ENCODE data around the gene HSP90AA1.

GRCh38 chr14:101887417-101887912 is 76.9 kb upstream of the DYNC1H1 start:
- PRO-cap: no peak
- RAMPAGE, long total RNA, 3 experiments: no peak in any of the 3 experiments

- PRO-cap: no peak
- RAMPAGE, long total RNA, 3 experiments: no peak in any of the 3 experiments
These were observed 39.1 kb upstream of the DYNC1H1 start for GRCh38 chr14:101925224-101925654.

DNA sequence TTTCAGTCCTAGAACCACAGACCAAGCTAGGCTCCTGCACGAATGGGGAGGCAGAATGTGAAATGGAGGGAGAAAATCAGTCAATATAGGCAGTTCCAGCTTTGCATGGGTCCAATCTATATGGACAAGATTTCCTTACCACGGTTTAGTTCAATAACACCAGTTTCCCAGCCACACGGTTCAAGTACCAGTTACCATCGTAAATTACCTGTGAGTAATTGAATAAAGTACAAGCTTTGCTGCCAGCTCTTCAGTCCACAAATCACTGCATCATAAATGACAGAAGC is 6.1 kb upstream of the DYNC1H1 start:
- PRO-cap: no peak
- RAMPAGE, long total RNA, 3 experiments: no peak in any of the 3 experiments

DNA sequence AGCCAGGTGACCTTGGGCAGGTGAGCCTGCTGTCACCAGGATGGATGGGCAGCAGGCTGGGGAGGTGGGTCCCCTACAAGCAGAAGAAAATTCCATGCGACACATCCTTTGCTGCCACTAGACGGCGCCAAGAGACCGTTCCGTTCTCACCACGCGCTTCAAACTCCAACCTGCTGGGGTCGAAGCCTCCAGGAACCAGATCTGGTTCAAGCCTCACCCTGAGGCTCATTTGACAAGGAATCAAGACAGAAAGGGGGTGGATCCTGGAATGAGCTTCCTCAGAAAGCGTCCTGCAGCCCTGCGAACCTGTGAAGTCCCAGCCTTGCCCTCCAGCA is 3.3 kb upstream of the DYNC1H1 start:
- PRO-cap: no peak
- RAMPAGE, long total RNA, 3 experiments: no peak in any of the 3 experiments

DNA sequence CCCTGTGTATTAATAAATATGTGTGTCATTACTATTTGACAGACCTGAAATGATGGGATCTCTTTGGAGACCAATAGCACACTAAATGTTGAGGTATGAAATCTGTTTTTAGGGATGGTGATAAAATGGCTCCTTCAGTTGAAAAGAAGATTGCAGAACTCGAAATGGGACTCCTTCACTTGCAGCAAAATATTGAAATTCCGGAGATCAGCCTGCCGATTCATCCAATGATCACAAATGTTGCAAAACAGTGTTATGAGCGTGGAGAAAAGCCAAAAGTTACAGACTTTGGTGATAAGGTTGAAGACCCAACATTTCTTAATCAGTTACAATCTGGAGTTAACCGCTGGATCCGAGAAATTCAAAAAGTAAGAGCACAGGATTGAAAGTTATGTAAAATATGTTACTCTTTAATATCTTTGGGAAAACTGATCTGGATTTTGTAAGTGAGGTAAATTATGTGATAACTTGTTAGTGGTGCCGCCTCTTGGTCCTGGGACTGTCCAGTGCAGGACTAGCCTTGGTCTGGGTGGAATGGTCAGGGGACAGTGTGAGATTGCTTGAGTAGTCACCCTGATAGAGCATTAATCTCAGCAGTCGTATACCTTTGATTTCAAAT is 15.3 kb downstream of the DYNC1H1 start:
- PRO-cap: no peak
- RAMPAGE, long total RNA, 3 experiments: no peak in any of the 3 experiments

- PRO-cap: no peak
- RAMPAGE, long total RNA, 3 experiments: no peak in any of the 3 experiments
These were observed 29.7 kb downstream of the DYNC1H1 start for GRCh38 chr14:101994057-101994552.

DNA sequence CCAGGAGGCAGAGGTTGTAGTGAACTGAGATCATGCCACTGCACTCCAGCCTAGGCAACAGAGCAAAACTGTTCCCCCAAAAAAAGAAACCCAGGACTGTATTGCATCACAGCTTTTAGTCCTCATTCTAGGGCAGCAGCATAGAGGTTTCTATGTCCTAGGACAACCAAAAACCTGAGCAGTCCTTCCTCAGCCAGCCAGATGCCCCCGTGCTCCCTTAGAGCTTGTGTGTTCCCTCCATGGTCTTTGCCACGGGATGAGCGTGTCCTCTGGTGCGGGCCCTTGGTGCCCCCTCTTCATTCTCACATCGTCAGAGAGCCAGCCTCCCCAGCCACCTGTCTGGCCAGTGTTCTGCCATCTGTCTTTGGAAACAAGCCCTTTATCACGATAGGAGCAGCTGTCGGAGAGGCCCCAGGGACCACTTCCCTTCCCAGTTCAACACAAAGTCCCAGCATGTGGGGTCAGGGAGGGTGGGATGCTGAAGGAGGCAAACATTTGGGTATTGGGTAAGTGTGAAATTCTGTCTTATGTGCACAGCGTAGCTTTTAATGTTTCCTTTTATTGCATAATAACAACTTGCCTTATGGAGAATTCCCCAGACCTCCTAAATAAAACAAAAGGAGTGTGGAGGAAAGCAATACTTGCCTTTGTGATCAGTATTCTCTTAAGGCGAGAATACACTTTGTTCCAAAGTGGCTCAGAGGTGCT is 44.5 kb downstream of the DYNC1H1 start:
- PRO-cap: no peak
- RAMPAGE, long total RNA, 3 experiments: no peak in any of the 3 experiments

DNA sequence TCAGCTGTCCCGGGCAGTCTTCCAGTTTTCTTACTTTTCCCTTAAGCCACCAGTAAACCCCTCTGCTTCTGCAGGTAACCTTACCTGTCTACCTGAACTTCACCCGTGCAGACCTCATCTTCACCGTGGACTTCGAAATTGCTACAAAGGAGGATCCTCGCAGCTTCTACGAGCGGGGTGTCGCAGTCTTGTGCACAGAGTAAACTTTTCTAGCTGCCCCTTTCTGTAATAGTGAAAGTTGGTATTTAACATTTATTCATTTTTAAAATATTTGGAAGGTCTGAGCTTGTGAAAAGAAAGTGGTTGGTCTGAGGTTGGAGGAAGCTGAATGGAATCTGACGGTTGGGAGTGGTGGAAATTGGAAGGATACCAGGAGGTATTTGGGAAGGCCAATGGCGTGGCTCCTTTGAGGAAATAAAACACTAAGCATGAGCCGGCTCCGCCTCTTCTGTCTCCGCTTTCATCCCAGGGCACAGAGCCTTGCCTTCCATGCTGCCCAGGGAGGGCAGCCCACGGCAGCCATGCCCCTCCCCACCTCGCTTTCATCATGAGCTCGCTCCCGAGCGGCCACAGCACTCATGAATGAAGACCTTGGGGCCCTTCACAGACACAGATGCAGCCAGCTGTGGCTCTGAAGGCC is 36.4 kb downstream of the HSP90AA1 start:
- PRO-cap: no peak
- RAMPAGE, long total RNA, 3 experiments: no peak in any of the 3 experiments

DNA sequence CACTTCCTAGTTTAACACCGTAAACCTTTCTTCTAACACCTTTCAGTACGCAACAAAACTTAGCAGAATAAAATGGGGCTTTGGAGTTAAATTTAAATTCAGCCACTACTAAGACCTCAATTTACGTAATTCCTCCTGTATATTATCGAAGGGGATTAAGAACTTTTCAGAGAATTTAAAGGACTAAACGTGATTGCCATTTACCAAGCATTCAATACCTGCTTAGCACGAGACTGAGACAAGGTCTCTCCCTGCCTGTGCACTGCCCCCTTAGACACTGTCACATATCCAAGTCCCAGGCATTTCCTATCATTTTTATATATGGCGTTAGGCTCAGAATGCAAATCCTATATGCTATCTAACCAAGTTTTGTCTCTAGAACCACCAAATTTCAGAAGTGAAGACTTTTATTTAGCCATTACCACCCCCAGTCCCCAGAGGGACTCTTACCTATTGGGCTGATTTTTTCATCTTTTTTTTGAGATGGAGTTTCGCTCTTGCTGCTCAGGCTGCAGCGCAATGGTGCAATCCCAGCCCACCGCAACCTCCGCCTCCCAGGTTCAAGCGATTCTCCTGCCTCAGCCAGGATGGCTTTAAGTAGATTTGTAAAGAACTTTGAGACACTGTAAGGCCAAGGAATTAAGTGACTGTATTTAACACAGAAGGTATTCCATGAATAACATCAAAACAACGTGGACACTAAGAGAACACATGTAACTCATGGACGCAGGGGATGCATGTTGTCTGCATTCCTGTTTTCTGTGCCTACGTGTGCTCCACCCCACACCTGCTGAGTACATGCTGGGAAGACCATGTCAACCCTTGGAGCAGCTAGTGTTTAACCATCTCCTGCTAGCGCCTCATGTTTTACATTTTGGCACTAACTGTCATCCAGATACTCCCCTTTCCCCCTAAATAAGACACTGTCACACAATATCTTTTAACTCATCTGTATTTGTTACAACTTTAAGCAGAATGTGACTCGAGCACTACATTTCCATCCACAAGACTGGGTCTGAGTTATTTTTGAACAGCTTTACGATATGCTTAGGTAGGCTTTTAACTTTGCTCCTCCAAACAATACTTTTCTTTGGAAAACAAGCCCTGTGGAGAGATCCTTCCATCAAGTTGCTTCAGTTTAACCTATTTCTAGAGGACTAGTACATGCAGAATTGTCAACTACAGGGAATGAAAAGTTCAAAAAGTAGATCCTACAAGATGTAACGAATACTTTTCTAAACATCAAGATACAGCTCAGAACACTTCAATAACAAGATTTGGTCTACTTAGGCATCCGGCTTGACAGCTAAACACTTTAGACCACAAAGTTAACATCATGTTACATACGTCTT is 6.3 kb downstream of the HSP90AA1 start:
- PRO-cap: no peak
- RAMPAGE, long total RNA, 3 experiments: no peak in any of the 3 experiments

- PRO-cap: bidirectional peak, plus-strand start at chr14:102087330, minus-strand start at chr14:102087044
- RAMPAGE, long total RNA, 3 experiments: start-site peak on the minus strand in 3 of 3 experiments, at chr14:102086992-102087178 at its widest, 92 to 476 reads per replicate
These were observed at the start of gene HSP90AA1 for GRCh38 chr14:102086924-102087187. Gene HSP90AA1, minus strand, starts transcription at chr14:102087044.

- PRO-cap: no peak
- RAMPAGE, long total RNA, 3 experiments: start-site peak on the minus strand in 1 of 3 experiments, at chr14:102131456-102131540 at its widest, 9 reads per replicate
These were observed 8.4 kb upstream of the WDR20 start for GRCh38 chr14:102131142-102131842.

DNA sequence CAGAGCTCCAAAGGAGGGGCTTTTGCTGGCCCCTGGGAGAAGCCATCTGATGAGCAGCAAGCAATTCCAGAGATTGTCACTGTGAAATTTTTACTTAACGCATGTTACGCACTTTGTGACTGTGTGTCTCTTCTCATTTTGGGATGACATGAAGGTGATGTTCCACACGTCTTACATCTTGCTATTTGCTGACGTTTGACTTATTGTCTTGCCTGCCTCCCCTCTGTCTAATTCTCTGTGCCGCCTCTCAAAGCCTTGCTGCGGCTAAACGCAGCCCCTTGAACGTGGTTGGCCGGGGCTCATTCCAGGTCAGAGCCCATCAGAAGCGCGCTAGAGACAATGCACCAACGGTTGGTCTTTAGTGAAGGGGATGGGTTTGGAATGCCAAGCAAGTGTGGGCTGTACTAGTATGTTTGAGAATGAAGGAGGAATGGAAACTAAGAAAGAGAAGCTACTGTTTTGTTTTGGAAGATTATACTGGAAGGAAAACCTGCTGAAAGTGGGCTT is 44.9 kb downstream of the WDR20 start:
- PRO-cap: no peak
- RAMPAGE, long total RNA, 3 experiments: no peak in any of the 3 experiments

GRCh38 chr14:102191004-102191582 is 51.4 kb downstream of the WDR20 start:
- PRO-cap: no peak
- RAMPAGE, long total RNA, 3 experiments: no peak in any of the 3 experiments

DNA sequence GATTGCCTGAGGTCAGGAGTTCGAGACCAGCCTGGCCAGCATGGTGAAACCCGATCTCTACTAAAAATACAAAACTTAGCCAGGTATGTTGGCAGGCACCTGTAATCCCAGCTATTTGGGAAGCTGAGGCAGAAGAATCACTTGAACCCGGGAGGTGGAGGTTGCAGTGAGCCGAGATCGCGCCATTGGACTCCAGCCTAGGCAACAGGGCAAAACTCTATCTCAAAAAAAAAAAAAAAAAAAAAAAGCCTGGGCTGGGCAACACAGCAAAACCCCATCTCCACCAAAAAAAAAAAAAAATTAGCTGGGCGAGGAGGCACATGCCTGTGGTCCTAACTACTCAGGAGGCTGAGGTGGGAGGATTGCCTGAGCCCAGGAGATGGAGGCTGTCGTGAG is 4.9 kb downstream of the MOK start:
- PRO-cap: no peak
- RAMPAGE, long total RNA, 3 experiments: no peak in any of the 3 experiments

- PRO-cap: no peak
- RAMPAGE, long total RNA, 3 experiments: no peak in any of the 3 experiments
These were observed 12.2 kb downstream of the TECPR2 start for GRCh38 chr14:102374899-102375403.

DNA sequence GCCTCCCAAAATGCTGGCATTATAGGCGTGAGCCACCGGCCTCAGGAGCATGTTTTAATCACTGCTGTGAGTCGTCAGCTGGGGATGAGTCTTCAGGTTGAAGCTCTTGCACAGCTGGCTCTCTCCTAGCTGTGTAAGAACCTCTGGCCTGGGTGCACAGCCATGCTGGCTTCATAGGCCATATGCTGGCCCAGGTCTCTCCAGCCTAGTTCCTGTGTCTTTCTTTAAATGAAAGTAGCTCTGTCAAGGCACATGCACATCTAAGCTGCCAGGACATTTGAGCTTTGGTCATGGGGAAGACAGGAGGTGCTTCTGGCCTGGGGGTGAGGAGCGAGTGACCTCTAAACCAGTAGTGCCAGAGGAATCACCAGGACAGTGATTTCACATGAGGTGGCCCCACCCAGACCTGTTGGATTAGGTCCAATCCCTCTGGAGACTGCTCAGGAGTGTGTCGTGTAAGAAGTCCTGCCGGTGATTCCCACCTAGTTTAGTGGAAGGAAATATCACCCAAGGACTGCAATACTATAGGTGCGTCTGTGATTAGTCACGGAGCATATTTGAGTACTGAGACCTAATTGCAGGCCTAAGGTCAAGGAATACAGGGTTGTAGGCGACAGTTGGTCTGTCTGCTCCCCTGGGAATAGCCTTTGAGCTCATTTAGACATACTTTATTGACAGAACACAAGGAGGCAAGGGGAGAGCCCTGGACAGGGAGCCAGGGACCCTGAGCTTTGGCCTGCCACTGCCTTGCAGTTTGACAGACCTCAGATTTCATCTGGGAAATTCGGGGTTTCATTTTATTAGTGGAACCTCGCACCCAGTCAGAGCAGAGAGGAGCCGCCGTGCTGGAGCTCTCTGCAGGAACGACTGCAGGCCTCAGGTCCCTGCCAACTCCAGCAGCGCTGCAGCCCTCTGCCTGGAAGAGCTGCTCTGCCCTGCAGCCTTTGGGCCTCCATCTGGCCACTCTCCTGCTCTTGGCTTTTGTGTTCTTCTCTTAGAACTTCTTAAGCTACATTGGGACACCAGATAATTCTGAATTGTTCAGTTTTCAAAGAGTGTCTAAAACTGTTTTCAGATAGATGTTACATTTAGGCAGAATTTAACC is 67.0 kb downstream of the ANKRD9 start:
- PRO-cap: no peak
- RAMPAGE, long total RNA, 3 experiments: no peak in any of the 3 experiments

DNA sequence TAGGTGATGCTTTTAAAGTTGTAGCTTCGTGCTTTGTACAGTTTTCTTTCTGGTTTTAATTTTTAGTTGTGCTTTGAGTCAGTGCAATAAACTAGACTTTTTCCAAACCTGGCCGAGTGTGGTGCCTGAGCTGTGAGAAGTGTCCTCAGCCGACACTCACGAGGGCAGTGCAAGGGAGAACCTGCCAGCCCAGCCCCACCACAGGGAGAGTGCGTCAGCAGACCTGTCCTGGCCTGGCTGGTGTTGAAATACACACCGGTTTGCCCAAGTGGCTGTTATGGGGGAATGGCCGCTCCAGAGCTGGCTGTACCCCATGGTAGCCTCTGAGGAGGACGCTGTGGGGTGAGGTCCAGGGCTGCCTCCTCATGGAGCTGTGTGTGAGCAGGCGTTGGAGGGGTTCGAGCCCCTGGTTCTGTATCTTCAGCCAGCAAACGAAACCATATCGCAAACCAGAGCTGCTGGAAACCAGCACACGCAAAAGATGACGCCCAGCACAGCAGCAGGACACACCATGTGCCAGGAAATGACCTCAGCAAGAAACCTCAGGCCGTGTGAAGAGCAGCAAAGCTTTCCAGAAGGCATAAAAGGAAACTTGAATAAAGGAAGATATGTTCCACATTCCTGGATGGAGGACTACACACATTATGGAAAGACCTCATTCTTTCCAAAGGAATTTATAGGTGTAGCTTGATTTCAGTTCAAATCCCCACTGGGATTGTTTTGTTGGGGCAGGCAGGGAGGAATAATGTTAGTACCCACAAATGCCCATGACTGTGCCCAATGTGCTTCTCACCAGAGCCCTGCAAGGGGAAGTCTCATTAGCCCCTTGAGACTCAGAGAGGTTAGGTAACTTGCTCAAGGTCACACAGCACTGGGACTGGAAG is 9.3 kb downstream of the ANKRD9 start:
- PRO-cap: bidirectional peak, plus-strand start at position 609 of the sequence, minus-strand start at position 439 of the sequence
- RAMPAGE, long total RNA, 3 experiments: no peak in any of the 3 experiments

DNA sequence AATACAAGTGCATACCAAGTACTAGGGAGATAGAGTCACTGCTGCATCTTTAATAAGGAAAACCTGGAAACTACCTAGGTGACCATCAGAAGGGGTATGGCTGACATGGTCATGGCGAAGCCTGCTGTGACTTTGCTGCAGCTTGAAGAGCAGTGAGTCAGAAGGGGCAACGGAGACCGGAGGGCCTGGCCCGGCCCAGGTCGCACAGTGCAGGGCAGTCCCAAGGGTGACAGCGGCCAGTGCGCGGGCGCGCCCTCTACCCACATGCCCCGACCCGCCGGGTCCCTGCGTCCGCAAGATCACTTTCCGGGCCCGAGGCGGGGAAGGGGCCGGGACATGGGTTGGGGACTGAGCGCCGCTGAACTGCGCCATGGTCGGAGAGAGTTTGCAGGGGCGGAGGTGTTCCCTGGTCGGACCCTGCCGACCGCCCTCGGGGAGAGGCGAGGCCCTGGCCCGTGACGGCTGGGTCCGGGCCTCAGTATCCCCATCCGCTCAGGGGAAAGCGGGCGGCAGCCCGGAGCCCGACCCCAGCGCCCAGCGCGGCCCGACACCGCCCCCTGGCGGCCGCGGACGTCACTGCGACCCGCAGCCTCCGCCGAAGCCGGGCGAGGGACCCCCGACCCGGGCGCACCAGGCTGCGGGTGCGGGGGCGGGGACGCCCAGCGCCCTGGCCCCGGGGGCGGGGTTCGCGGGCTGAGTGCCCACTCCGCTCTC is 7.0 kb upstream of the ANKRD9 start:
- PRO-cap: no peak
- RAMPAGE, long total RNA, 3 experiments: no peak in any of the 3 experiments

GRCh38 chr14:102517158-102517970 is 7.8 kb upstream of the ANKRD9 start:
- PRO-cap: no peak
- RAMPAGE, long total RNA, 3 experiments: no peak in any of the 3 experiments

DNA sequence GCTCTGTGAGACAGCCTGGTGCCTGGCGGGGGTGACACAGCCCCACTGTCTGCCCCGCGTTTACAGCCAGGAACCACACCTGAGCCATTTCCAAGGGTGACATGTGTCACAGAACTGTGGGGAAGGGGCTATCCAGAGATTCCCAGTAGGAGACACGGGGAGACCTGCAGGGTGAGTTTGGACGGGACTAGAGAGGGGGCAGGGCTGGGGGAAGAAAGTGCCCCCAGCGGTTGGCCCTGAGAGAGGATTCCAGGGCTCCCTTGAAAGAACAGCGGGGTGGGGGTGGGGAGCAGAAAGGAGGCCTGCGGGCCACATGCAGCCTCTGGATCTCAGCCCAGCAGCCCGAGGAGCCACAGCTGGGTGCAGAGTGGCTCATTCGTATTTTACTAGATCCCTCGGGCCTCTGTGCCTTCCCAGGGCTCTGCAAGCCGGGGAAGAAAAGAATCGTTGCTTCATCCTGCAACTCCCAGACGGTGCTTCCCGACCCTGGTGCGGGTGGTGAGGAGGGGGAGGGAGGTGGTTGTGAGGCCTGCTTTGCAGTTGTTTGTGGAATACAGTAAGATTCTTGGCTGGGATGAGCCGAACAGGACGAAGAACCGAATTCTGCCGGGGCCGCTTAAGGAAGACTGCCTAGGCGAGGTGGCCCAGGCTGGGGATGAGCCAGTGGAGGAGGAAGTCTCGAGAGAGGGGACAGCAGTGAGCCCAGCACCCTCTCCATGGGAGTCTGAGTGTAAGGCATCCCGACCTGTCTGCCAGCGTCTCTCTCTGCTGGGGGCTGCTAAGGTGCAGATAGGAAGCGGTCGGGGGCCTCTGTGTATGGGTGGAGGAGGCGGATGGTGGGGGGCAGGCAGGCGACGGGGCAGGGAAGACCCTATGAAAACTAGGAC is 36.1 kb upstream of the ANKRD9 start:
- PRO-cap: no peak
- RAMPAGE, long total RNA, 3 experiments: no peak in any of the 3 experiments